ENCODE measurements around the gene ADGRB2.

DNA sequence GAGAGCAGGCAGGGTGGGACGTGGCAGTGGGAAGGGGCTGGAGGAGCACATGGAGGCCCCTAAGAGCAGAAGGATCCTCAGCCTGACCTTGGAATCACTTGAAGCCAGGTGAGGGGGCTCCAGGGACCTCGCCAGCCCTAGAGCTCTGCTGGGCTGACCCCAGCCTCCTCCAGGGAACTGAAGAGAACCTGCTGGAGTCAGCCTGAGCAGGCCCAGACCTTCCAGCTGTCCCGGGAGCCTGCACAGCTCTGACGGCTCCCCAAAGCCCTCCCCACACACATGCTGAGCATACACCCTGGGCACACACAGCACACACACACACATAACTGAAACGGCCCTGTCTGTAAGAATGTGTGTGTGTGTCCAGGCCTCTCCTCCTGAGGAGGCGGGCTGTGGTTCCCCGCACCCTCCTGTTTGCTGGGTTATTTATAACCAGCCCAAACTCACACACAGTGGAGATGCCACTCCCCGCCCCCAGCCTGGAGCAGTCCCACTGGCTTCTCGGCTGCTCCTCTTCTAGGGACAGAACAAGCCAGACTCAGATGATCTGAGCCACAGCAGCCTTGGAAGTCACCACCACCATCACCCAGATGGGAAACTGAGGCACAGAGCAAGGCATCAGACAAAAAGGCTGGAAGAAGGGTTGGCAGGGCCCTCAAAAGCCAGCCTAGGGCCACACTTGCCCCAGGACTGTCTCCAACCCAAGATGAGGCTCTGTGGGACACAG lies 20.1 kb downstream of the SDC3 start:
- PRO-cap: bidirectional peak, plus-strand start at position 467 of the sequence, minus-strand start at position 179 of the sequence
- RAMPAGE, long total RNA, 5 experiments: no peak in any of the 5 experiments
- RRBS: no CpG with 5 or more reads among the region's 9 CpGs

- PRO-cap: bidirectional peak, plus-strand start at chr1:31102838, minus-strand start at chr1:31102527
- RAMPAGE, long total RNA, 5 experiments: no peak in any of the 5 experiments
- RRBS: no CpG with 5 or more reads among the region's 8 CpGs
These were observed 37.1 kb upstream of the PUM1 start for GRCh38 chr1:31102474-31103185.

- PRO-cap: no peak
- RAMPAGE, long total RNA, 5 experiments: no peak in any of the 5 experiments
- RRBS: no CpG with 5 or more reads among the region's 5 CpGs
These were observed 10.6 kb downstream of the SNRNP40 start for GRCh38 chr1:31285514-31286788.

- PRO-cap: no peak
- RAMPAGE, long total RNA, 5 experiments: no peak in any of the 5 experiments
- RRBS: no CpG with 5 or more reads among the region's 10 CpGs
These were observed 10.9 kb downstream of the FABP3 start for GRCh38 chr1:31361886-31362537.

GRCh38 chr1:31368395-31369598 lies 4.1 kb downstream of the FABP3 start:
- PRO-cap: no peak
- RAMPAGE, long total RNA, 5 experiments: no peak in any of the 5 experiments
- RRBS: no CpG with 5 or more reads among the region's 6 CpGs

DNA sequence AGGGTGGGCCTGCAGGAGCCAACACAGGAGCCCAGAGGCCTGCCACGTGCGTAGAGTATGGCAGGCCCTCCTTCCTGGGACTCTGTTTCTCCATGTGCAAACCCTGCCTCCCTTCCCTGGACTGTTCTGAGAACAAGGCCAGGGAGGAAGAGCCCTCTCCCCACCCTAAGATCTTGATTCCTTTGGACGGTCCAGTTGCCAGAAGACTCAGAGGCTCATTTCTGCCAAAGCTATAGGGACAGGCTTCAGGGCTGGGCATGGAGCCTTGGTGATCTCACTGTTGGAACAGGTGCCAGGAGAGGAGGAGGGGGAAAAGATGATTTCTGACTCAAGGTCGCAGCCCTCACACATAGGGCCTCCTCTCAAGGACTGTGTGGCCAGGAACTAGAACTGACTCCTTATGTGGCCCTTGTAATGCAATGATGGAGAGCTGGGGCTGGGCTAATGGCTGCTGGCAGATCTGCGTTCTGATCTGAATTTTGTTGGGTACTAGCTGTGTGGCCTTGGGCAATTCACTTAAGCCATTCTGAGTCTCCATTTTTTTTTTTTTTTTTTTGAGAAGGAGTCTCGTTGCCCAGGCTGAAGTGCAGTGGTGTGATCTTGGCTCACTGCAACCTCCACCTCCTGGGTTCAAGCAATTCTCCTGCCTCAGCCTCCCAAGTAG lies 2.0 kb upstream of the FABP3 start:
- PRO-cap: no peak
- RAMPAGE, long total RNA, 5 experiments: no peak in any of the 5 experiments
- RRBS: no CpG with 5 or more reads among the region's 6 CpGs

- PRO-cap: no peak
- RAMPAGE, long total RNA, 5 experiments: no peak in any of the 5 experiments
- RRBS: no CpG with 5 or more reads among the region's 12 CpGs
These were observed 21.8 kb downstream of the SERINC2 start for GRCh38 chr1:31434762-31435246.

DNA sequence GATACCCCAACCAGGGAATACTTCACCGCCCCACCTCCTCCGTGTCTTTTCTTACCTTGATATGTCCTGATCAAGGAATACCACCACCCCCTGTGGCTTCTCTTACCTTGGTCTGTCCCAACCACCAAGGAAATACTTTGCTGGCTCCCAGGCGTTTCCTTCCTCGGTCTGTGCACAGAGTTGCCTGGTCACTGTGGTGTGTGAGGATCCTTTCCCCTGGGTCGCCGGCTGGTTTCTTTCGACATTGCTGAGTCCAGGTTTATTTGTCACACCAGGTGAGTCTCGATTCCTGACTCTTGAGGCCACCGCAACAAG lies 57.9 kb downstream of the SERINC2 start:
- PRO-cap: no peak
- RAMPAGE, long total RNA, 5 experiments: no peak in any of the 5 experiments
- RRBS: no CpG with 5 or more reads among the region's 9 CpGs

- PRO-cap: no peak
- RAMPAGE, long total RNA, 5 experiments: no peak in any of the 5 experiments
- RRBS: no CpG with 5 or more reads among the region's 4 CpGs
These were observed 59.3 kb downstream of the SERINC2 start for GRCh38 chr1:31472207-31472847.

- PRO-cap: unidirectional peak, plus-strand start at chr1:31501533
- RAMPAGE, long total RNA, 5 experiments: no peak in any of the 5 experiments
- RRBS: no CpG with 5 or more reads among the region's 7 CpGs
These were observed 75.0 kb upstream of the TINAGL1 start for GRCh38 chr1:31501269-31501692.

GRCh38 chr1:31509127-31509784 lies 67.1 kb upstream of the TINAGL1 start:
- PRO-cap: no peak
- RAMPAGE, long total RNA, 5 experiments: no peak in any of the 5 experiments
- RRBS: no CpG with 5 or more reads among the region's 4 CpGs

GRCh38 chr1:31582173-31583020 lies 6.1 kb downstream of the TINAGL1 start:
- PRO-cap: bidirectional peak, plus-strand start at chr1:31582512, minus-strand start at chr1:31582414
- RAMPAGE, long total RNA, 5 experiments: start-site peak on the plus strand in 2 of 5 experiments, at chr1:31582222-31582722 at its widest, 8 to 19 reads per replicate
- RRBS: no CpG with 5 or more reads among the region's 13 CpGs

DNA sequence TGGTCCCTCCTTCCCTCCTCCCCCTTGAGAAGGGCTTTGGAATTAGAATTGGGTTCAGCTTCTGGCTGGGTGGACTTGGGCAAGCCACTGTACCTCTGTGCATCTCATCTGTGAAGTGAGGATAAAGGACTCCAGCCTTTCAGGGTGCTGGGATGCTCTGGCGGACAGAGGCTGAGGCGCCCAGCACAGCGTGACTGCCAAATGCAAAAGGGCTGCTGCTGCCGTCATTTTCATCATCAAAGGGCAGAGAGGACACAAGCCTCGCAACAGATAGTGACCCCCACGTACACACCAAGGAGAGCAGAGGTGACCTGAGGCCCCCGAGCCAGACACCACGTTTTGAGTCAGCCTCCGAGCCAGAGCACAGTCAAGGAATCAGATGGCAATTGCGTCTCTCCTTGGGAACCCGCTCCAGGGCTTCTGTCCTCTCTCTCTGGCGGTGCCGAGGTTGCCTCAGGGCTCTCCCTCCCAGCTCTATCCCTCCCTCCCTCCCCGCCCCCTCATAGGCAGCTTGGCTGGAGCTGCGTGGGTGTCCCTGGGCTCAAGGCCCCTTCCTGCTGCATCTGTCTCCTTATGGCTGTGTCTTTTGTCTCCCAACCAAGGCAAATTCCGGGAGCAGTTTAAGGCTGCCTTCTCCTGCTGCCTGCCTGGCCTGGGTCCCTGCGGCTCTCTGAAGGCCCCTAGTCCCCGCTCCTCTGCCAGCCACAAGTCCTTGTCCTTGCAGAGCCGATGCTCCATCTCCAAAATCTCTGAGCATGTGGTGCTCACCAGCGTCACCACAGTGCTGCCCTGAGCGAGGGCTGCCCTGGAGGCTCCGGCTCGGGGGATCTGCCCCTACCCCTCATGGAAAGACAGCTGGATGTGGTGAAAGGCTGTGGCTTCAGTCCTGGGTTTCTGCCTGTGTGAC lies 9.0 kb downstream of the HCRTR1 start:
- PRO-cap: no peak
- RAMPAGE, long total RNA, 5 experiments: no peak in any of the 5 experiments
- RRBS: no CpG with 5 or more reads among the region's 23 CpGs

DNA sequence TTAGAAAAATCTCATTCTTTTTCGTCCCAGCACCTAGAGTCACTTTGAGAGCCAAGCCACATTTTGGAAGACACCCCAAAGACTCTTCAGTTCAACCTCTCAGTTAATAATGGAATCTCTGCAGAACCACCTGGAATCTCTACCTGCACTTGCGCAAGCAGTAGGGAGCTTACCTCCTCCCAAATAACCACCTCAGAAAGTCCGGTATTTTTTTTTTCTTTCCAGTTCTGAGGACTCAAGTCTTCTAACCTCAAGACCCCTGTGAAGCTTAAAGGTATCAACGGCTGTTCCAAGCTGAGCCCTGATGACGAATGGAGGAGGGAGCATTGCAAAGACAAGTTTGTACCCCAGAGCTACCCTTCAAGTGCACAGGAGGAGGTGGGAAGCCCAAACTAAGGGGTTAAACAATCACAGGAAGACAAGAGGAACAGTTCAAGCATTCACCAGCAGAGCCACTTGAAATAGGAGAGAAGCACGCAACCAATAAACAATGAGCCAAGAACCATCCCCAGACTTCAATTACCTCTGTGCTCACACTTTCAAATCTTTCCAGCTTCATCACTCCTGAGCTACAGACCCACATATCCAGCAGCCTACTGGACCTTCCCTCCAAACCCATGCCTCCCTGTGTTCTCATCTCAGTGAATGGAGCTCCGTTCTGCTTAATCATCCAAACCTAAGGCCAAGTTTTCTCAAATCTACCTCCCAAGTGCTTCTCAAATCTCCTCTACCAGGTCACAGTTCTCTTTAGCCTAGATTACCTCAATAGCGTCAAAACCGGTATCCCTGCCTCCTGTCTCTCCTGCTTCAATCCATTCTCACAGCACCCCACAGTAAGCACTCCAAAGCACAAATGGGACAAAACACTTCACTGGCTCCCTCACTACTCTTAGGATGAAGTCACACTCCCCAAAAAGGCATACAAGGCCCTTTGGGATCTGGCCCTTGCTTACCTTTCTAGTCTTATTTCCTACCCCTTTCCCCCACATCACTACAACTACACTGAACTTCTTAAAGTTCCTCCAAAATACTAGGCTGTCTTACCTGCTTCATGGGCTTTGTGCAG lies 3.8 kb downstream of the PEF1 start:
- PRO-cap: no peak
- RAMPAGE, long total RNA, 5 experiments: start-site peak on the minus strand in 1 of 5 experiments, centred at position 816 of the sequence, 6 reads per replicate
- RRBS: no CpG with 5 or more reads among the region's 9 CpGs

- PRO-cap: no peak
- RAMPAGE, long total RNA, 5 experiments: no peak in any of the 5 experiments
- RRBS: no CpG with 5 or more reads among the region's 9 CpGs
These were observed 4.2 kb upstream of the PEF1 start for GRCh38 chr1:31648828-31649402.

DNA sequence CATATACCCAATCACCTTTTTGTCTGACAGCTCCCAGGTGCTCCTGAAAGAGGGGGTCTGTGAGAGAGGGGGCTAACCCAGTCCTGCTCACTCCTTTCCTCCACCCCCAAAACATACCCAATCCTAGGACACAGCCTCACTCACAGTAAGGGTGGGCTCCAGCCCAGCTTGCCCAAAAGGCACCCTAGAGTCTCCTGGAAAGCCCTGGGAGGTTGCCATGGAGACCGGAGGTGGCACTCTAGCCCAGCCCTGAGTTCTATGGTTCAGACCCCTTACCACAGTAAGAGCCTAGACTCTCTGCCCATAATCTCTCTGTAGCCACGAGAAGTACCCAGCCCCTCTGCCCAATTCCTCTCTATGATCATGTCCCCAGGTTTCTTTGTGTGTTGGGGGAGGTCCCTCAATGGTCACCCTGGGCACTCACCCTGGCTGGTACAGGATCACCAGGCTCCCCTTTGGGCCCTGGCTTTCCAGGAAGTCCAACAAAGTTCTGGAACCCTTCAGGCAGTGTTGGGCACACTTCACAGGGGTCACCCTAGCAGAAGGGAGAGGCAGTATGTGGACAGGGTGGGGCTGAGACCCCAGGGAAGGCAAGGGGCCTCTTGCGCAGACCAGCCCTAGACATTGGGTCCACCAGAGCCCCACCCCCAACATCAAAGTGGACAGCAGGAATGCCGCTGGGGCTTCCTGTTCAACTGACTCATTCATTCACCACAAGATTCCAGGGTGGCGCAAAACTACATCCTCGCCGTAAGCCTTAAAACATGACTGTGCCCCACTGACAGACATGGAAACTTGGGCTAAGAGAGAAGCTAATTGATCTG lies 14.3 kb downstream of the COL16A1 start:
- PRO-cap: no peak
- RAMPAGE, long total RNA, 5 experiments: no peak in any of the 5 experiments
- RRBS: no CpG with 5 or more reads among the region's 7 CpGs

DNA sequence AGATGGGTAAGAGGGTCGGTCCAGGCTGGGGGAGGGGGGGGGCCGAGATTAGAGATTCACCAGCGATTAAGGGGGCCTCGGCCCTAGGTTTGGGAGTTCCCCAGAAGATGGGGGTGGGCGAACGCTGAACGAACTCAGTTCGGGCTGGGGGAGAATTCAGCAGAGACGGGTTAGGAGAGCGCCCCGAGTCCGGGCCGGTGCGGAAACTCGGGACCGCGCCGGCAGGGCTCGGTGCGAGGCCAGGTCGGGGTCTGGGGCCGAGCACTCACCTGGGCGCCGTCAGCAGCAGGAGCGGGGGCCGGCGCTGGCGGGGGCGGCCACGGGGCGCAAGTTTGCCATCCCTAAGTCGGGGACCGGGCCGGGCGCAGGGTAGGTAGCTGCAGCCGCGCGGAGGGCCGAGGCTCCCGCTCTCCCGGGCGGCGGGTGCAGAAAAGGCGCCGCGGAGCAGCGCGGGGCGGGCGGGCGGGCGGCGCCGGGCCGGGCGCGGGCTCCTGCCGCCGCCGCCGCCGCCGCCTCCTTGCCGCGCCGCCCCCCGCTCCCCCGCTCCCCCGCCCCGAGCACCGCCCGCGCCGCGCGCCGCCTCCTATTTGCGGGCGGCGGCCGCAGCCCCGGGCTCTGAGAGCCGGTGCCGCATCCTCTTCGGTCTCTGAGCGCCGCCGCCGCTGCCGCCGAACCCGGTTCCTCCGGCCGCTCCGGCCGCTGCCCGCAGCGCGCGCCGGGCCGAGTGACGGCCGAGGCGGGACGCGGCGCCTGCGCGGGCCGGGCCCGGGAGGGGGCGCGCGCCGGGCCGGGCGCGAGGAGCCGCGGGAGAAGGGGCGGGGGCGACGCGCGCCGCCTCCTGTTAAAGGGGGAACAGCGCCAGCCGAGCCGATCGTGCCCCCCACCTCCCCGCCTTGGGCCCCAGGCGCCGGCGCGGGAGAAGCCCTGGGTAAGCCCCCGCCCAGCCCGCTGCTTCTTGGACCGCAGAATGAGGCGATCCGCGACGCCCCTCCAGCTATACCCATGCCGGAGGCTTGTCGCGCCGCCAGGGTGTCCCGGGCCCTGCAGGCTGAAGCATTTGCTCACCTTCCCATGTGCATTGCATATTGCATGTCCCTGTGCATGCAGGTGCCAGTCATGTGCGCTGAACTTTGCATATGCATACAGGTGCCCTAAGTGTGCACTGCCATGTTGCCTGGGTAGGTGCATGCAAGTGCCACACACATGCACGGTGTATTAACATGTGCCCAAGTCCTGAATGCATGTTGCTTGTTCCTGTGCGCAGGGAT lies at the start of gene ADGRB2:
Gene ADGRB2, minus strand, starts transcription at position 726 of the 1,268 bp plus-strand sequence.
- PRO-cap: unidirectional peak, minus-strand start at position 519 of the sequence
- RAMPAGE, long total RNA, 5 experiments: no peak in any of the 5 experiments
- RRBS: 2% methylated on average over 64 of the region's 151 CpGs

DNA sequence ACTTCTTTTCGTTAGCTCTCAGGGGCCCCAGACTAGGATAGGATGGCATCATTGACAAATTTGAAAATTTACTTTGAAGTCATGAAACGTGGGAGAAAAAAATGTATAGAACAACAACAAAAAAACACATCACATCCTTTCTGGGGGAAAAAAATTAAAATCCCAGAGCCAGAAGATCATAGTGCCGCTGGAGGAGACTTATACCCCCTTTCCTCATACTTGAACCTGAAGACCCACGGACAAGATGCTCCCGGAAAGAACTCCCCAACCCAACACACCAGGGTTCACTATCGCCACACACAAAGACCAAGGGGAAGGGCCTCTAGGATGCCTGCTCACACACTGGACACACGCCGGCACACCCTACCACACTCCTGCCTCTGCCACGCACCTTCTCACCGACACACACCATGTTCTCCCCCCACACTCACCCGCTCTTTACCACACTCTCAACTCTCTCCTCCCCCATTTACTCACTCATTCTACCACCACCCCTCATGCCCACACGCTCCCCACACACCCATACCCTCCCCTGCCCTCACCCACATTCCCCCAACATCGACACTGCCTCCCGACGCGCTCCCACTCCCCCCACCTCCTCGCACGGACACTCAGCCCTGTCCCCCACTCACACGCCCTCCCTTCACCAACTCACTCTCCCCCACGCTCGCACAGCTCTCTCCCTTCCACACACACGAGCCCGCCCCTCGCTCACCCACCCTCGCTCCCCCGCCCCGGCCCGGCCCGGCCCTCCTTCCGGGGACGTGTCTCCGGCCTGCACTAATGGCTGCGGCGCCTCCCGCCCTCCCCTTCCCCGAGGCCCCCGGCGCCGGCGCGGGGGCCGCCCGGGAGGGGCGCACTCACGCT lies 812 bp downstream of the PTP4A2 start:
- PRO-cap: bidirectional peak, plus-strand start at position 302 of the sequence, minus-strand start at position 274 of the sequence; bidirectional peak, plus-strand start outside the sequence, minus-strand start at position 653 of the sequence
- RAMPAGE, long total RNA, 5 experiments: no peak in any of the 5 experiments
- RRBS: 2% methylated on average over 12 of the region's 45 CpGs

- PRO-cap: bidirectional peak, plus-strand start at chr1:31938594, minus-strand start at chr1:31938366
- RAMPAGE, long total RNA, 5 experiments: no peak in any of the 5 experiments
- RRBS: 20% methylated on average over 9 of the region's 46 CpGs
These were observed 508 bp upstream of the PTP4A2 start for GRCh38 chr1:31938480-31939271.

GRCh38 chr1:32014931-32015124 lies 1.2 kb downstream of the KHDRBS1 start:
- PRO-cap: no peak
- RAMPAGE, long total RNA, 5 experiments: no peak in any of the 5 experiments
- RRBS: no CpG with 5 or more reads among the region's 11 CpGs

All from stomach (tissue), 7 donors.